Temporal lobe (tissue), 2 donors: ENCODE results near the gene DPF3.

DNA sequence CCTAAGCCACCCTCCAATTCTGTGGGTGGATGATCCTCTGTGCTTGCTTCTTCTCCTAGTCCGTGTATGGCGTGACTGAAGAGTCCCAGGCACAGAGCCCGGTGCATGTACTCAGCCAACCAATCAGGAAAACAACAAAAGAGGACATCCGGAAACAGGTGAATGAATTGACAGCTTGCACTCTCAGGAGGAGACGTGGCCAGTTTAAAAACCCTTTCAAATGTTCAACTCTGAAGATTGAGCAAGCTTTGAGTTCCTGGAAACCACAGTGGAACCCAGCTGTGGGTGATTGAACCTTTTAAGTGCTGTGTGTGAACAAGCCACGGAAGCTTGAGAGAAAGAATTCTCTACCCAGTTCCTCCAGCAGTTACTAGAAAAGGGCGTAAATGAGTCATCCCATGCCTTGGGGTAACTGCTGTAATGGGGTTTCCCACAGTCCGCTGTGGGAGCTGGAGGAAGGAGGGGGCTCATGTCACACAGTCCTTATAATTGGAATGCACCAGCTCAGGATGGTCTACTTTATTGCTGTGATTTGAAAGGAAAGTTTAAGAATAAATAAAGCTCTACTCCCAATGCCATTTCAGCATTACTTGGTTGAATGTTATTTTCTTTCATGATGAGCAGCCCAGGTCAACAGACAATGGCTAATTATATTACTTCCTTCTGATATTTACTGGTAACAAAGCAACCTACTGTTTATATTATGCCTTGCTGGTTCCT, 417.1 kb downstream of the DPF3 start:
- RAMPAGE, long total RNA: no peak

DNA sequence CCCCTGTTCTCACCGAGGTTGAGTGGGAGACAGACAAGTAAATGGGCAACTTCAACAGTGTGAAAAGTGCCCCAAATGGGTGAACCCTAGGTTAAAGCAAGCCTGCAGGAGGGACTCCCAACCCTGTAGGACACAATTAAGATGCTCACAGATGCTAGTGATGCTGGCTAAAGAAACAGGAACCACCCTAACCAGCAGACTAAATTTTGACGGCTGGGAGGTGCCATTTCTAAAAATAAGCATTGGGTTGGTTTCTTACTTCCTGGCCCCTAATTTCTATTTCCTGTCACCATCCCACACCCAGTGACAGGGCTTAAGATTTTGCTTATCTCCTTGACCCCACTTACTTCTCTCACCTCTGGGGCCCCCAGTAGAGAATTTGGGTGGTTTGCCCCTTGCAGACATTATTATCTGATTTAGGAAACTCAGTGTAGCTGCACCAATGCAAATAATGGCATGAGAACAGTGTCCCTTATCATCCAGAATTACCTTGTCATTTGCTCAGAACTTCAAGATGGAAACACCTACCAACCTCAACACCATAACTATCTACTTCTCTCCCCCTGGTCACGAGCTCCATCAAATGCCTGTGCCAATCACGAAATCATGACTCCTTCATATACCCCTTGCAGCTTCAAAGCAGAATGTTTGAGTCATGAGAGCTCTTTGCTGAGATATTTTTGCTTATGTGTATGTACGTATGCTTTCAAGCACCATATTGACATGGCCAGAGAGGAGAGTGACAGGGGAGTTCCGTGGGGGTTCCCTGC, 374.7 kb downstream of the DPF3 start:
- RAMPAGE, long total RNA: no peak

DNA sequence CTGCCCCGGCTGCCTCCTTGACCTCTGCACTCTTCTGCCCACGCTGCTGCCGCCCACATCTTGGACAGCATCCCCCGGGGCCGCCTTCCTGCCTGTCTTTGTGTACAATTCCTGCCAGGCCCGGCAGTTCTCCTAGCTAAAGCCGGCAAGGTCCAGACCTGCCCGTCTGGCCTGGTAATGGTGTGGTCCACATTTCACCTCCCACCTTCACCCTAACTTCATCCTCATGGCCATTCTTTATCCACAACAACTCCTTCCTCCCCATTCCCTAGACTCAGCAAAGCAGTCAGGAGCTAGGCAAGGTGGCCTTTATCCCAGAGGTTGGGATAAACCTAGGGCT, 44.5 kb downstream of the DPF3 start:
- RAMPAGE, long total RNA: no peak

- RAMPAGE, long total RNA: no peak
Observed at GRCh38 chr14:72893663-72894443, at the start of gene DPF3. DPF3 (minus strand) TSS chr14:72894101.

DNA sequence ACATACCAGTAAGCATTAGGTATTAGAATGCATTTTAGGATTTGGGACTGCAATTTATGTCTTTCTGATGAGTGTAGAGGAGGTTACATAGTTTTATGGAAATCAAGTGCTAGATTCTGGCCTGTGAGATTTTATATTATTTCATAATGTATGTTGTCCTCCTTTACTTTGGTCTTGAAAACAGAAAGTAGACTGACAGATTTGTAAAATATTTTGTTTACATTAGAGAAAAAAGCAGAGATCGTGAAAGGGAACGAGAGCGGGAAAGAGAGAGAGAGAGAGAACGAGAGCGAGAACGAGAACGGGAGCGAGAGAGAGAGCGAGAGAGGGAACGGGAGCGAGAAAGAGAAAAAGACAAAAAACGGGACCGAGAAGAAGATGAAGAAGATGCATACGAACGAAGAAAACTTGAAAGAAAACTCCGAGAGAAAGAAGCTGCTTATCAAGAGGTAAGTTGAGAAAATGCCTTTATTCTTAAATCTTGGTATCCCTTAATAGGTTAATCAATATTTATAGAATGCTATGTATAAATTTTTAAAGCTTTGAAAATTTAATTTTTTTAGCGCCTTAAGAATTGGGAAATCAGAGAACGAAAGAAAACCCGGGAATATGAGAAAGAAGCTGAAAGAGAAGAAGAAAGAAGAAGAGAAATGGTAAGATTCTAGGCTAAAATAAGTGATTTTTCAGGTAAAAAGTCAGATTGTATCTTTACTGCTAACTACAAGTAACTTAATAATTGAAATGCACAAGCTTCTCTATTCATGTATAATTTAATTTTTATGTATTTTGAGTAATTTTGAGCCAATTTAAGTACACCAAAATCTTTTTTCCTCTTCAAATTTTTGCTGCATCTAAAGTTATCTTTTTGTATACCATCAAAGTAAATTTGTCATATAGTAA, 30.4 kb upstream of the PSEN1 start:
- RAMPAGE, long total RNA: no peak

DNA sequence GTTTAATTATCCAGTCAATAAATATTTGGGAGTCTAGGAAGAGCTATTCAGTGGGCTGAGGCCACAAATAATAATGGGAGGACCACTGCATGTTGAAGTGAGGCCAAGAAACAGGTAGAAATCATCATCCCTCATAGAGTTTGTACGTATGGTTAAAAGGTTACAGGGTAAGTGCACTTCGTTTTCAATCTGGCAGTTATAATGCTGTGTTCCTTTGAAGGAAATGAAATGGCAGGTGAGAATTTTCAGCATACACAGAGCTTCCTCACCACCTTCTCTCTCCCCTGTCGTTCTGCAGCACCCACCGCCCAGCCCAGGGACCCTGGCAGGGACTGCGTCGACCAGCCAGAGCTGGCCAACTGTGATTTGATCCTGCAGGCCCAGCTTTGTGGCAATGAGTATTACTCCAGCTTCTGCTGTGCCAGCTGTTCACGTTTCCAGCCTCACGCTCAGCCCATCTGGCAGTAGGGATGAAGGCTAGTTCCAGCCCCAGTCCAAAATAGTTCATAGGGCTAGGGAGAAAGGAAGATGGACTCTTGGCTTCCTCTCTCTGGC, 35.0 kb downstream of the PAPLN start:
- RAMPAGE, long total RNA: no peak

- RAMPAGE, long total RNA: no peak
Observed at GRCh38 chr14:73491993-73492558, 1.3 kb downstream of the RIOX1 start.

DNA sequence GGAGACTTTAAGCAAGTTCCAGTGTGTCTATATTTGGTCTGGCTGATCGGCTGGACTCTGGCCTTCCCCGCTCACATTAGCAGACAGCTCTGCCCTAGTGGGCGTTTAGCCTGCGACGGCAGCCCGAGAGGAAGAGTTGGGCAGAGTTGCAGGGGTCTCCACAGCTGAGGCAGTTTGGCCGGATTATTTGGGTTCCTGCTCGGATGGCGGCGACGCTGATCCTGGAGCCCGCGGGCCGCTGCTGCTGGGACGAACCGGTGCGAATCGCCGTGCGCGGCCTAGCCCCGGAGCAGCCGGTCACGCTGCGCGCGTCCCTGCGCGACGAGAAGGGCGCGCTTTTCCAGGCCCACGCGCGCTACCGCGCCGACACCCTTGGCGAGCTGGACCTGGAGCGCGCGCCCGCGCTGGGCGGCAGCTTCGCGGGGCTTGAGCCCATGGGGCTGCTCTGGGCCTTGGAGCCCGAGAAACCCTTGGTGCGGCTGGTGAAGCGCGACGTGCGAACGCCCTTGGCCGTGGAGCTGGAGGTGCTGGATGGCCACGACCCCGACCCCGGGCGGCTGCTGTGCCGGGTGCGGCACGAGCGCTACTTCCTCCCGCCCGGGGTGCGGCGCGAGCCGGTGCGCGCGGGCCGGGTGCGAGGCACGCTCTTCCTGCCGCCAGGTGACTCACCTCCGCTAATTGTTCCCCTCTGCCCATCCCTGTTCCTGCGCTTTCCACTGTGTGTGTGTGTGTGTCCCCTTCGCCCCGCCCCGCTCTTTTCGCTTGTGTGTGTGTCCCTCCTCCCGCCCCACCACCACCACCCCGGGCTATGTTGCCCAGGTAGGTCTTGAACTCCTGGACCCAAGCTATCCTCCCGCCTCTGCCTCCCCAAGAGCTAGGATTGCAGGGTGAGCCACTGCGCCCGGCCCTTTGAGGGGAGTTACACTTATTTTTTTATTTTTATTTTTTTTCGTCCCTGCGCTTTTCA, 559 bp downstream of the ACOT1 start:
- RAMPAGE, long total RNA: no peak

DNA sequence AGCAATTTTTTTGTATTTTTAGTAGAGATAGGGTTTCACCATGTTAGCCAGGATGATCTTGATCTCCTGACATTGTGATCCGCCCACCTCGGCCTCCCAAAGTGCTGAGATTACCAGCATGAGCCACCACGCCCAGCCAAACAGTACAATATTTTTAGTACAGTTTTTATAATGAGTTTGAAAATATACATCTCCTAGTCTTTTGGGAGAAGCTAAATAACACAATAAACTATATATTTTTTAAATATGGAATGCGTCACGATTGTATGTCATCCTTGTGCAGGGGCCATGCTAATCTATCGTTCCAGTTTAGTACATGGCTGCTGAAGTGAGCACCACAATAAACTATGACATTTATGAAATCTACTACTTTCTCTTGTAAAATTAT, 14.5 kb downstream of the DNAL1 start:
- RAMPAGE, long total RNA: no peak

GRCh38 chr14:73713017-73713733, 1.0 kb downstream of the PNMA1 start:
- RAMPAGE, long total RNA: no peak

DNA sequence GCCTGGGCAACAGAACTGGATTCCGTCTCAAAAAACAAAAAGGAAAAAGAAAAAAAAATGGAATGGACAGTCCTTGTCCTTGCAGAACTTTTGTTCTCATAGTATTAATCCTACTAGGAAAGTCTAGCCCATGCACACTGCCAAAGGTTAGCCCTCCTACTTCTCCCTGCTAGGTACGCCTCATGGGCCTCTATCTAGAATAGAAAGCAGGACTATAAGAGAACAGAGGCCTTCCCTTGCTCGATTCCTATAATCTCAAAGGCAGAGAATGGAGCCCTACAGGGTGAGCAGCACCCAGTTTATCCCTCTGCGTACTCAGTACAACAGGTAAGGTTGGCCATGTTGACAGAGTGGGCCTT, 16.7 kb upstream of the PNMA1 start:
- RAMPAGE, long total RNA: no peak

DNA sequence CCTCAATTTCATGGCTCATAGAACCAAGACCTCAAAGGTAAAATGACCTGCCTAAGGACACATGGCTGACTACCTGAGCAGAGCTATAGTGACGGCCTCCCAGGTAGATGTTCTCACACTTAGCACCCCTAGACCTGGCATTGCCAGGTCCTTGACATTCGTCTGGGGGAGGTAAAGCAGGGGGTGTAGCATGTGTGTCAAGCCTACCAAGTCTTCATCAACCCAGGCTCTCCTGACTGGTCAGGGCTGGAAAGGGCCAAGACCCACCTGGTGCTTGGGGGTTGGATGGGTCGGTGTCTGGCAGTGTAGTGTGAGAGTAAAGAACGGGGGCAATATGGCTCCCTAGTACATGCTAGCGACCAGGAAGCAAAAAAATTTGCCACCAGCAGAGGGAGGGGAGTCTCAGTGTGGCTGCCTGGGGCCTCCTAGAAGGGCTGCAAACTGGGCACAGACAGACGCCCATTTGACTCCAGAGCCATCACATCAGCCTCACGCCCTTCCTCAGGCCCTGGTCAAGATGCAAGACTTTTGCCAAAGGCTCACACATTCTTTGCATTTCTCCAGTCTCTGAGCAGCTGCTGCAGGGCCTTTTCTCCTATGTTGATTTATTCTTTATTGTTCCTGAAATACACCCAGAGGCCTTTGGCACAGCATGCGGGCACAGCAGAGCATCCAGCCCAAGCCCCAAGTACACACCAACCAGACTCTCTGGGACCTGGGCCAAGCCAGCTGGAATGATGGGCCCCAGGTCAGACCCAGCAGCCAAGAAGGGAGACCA, 7.7 kb downstream of the MIDEAS start:
- RAMPAGE, long total RNA: no peak

GRCh38 chr14:73752981-73753884, 6.9 kb downstream of the MIDEAS start:
- RAMPAGE, long total RNA: no peak

GRCh38 chr14:73763345-73763769, 3.3 kb upstream of the MIDEAS start:
- RAMPAGE, long total RNA: no peak

- RAMPAGE, long total RNA: no peak
Observed at GRCh38 chr14:73771413-73771821, 11.3 kb upstream of the MIDEAS start.

- RAMPAGE, long total RNA: no peak
Observed at GRCh38 chr14:73960991-73961726, 11.1 kb downstream of the COQ6 start.

GRCh38 chr14:73976047-73976678, 26.1 kb downstream of the COQ6 start:
- RAMPAGE, long total RNA: no peak

DNA sequence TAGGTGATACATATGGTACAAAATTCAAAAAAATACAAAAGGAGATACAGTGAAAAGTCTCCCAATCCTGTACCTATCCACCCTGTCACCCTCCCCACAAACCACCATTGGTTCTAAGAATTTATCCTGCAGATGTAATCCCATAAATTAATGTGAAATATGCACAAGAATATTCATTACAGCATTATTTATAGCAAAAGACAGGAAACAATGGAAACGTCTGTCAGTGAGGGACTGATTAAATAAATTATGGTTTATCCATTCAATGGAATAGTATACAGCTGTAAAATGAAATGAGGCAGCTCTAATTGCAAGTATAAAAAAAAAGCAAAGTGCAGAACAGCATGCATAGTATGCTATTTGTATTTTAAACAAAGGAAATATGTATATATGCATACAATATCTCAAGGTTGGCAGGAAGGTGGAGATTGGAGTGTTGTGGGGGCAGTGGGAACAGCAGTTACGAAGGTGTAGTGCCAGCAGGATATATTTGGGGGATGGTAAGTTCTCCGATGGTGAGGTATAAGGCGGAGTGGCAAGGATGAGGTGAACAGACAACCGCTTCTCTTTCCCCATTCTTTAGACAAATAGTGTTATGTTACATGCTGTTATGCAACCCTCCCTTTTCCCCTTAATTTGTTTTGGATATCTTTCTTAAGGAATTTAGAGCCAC, 4.8 kb downstream of the ISCA2 start:
- RAMPAGE, long total RNA: no peak

DNA sequence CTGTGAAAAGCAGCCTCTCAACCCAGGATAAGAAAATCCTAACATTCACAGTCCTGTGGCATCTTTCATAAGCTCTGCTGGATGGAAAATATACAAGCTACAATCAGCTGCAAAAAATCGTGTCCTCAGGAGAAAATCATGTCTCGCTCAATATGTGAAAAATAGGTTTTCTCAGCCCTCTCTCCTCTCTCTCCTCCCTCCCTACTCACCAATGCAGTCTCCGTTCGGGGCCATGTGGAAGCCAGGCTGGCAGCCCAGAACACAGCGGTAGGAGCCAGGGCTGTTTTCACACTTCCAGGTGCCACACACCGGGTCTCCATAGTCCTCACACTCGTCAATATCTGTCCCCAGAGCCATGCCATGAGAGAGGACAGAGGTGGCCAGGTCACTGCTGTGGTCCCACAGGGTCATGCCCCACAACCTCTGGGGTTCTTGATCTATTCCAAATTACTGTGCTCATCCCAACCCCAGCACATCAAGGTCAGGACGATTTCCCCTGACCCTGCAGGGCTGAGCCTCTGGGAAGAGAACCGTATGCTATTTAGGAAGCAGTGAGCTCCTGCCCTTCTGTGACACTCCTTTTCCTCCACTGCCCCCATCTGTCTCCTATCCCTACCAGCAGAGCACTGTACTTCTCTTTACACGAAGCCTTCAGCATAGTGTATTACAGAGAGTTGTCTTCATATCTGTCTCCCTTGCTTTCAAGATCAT, 13.6 kb downstream of the ISCA2 start:
- RAMPAGE, long total RNA: no peak

- RAMPAGE, long total RNA: no peak
Observed at GRCh38 chr14:74572822-74573314, 39.2 kb downstream of the LTBP2 start.